ENCODE measurements around a stretch of chr3.

DNA sequence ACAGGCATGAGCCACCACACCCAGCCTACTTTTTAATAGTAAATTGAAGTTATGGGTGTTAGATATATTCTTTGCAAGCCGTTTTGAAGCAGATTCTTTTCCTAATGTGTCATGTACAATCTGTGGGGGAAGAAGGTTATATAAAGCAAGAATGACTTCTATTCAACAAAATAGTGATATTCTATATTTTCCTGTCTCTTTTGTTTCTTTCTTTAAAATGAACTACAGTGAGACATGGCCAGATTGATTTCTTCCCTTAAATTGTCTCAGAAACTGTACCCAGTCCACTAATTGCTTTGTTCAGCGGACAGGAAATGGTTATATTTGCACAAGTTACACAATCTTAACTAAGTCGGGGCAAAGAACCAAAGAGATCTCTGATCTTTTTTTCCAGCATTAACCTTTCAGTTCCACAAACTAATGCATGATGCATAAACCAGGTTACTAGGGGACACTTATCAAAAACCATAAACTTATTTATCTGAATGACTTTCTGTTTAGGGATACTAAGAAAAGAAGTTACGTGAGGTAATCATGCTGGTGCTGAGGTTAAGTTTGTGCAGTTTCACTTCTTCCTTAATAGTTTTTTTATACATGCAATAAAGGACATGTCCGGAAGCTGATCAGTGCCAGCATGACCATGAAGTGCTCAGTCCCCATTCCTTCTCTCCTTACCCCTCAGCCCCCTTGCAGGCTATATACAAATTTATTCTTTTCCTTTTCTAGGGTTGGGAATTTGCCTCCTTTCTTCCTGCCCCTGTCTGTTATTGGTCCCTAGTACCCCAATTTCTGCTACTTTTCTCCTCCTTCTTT lies 22.3 kb downstream of the FNDC3B start:
- PRO-cap = no peak

DNA sequence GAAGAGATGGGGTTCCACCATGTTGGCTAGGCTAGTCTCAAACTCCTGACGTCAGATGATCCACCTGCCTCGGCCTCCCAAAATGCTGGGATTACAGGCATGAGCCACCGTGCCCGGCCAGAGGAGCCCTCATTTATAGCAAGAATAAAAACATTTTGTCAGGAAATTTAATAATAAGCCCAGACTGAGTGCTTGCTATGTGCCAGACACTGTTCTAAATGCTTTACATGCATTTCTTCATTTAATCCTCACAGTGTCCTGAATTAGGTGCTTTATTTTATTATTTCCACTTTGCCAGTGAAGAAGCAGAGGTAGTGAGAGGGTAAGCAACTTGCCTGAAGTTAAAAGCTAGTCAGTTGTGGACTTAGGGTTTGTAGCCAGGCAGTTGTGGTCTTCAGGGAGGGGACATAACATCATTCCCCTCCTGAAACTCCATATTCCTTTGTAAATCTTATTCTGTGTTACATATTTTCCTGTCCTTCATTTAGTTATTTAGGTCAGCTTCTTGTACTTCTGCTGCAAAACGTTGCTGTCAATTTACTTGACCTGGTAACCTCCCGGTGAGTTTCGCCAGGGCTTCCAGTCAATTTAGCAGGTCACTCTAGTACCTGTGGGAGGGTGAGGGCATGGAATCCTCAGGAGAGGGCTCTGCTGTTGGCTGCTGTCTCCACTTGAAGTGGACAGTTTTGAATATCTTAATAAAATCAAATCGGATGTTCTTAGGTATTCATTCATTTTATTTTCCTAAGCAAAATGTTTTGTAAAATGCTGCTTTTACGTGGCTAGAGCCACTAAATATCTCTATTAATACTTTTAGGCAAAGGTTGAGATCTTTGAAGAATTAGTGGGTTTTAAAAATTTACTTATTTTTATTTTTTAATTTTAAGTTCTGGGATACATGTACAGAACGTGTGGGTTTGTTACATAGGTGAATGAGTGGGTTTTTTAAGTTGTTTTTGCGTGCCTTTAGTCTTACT lies 29.5 kb downstream of the FNDC3B start:
- PRO-cap = no peak

DNA sequence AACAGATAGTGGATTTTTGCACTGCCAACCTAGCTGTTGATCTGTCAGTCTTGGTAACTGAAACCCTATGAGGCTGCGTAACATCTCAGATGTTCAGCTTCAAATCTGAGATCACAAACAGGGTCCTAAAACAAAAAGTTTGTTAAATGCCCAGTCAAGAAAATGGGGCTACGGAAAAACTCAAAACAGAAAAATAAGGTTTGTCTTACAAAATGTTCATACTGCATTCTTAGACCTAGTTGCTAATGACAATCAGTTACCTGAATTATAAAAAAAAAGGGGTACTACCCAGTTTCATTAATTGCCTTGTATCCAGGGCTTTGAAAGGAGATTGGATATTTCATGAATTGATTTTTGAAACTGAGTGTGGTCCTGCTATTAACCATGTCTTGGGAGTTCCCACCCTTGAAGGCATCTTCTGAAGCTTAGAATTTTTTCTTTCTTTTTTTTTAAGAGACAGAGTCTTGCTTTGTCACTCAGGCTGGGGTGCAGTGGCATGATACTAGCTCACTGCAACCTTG lies 40.5 kb downstream of the FNDC3B start:
- PRO-cap = no peak

- PRO-cap = no peak
These were observed 59.3 kb downstream of the FNDC3B start for GRCh38 chr3:172098440-172099298.

- PRO-cap = no peak
These were observed 68.0 kb downstream of the FNDC3B start for GRCh38 chr3:172107305-172107752.

GRCh38 chr3:172210900-172211496 lies 171.6 kb downstream of the FNDC3B start:
- PRO-cap = no peak

DNA sequence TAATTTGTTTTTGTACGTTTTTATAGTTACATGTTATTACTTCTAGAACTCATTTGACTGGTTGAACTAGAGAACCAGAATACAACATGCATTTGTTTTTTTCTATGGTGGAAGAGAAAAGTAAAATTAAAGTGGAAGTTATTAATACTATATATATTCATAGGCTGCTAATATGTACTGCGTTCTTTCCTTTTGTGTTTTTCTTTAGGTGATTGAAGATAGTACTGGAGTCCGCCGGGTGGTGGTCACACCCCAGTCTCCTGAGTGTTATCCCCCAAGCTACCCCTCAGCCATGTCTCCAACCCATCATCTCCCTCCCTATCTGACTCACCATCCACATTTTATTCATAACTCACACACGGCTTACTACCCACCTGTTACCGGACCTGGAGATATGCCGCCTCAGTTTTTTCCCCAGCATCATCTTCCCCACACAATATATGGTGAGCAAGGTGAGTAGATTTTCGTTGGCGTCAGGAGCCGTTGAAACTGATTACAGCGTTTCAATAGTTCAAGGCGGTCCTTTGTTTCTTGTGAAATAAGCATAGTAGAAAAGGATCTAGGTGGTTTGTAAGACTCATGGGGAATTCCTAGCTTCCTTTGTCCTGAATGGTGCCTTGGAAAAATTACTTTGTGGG lies 200.8 kb downstream of the GHSR start:
- PRO-cap = no peak

- PRO-cap = no peak
These were observed 154.2 kb downstream of the GHSR start for GRCh38 chr3:172294013-172294561.

- PRO-cap = no peak
These were observed 45.0 kb downstream of the GHSR start for GRCh38 chr3:172403108-172403747.

DNA sequence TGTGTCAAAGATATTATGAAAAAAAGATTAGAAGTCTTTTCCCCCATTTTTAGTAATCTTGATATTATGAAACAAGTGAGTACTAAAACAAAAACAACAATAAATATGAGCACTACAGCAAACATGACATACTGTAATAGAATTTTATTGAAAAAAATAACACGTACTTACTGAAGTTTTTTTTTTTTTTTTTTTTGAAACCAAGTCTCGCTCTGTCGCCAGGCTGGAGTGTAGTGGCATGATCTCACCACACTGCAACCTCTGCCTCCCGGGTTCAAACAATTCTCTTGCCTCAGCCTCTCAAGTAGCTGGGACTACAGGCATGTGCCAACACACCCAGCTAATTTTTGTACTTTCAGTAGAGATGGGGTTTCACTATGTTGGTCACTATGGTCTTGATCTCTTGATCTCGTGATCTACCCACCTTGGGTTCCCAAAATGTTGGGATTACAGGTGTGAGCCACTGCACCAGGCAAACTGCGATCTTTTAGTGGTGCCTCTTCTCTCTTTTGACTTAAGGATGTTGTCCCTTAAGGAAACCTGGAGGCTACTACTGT lies 17.6 kb downstream of the TNFSF10 start:
- PRO-cap = no peak

GRCh38 chr3:172516257-172517273 lies 6.7 kb downstream of the TNFSF10 start:
- PRO-cap = no peak

DNA sequence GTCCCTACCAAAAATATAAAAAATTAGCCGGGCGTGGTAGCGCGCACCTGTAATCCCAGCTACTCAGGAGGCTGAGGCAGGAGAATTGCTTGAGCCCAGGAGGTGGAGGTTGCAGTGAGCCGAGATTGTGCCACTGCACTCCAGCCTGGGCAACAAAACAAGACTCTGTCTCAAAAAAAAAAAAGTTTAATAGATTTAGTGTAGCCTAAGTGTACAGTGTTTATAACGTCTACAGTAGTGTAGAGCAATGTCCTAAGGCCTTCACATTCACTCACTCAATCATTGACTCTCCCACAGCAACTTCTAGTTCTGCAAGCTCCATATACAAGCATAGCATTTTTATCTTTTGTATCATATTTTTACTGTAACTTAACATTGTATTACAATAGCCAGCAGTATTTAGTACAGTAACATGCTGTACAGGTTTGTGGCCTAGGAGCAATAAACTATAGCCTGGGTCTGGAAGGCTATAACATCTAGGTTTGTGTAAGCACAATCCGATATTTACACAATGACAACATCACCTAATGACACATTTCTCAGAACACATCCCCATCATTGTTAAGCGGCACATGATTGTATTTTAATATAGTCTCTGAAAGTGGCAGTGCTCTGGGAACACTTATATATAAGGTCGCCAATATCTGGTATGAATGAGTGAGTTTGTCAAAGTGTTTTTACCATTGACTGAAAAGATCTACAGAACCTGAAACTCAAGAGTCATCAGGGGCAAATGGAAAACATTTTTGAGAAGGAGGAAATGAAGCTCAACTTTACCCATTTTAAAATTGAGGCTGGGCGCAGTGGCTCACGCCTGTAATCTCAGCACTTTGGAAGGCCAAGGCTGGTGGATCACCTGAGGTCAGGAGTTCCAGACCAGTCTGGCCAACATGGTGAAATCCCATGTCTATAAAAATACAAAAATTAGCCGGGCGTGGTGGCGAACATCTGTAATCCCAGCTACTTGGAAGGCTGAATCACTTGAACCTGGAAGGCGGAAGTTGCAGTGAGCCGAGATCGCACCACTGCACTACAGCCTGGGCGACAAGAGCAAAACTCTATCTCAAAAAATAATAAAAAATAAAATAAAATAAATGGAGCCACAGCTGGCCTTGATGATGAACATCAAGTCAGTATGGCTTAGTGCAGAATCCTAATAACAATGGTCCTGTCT lies 38.7 kb upstream of the TNFSF10 start:
- PRO-cap = no peak

GRCh38 chr3:172595973-172596437 lies 72.8 kb upstream of the TNFSF10 start:
- PRO-cap = no peak

DNA sequence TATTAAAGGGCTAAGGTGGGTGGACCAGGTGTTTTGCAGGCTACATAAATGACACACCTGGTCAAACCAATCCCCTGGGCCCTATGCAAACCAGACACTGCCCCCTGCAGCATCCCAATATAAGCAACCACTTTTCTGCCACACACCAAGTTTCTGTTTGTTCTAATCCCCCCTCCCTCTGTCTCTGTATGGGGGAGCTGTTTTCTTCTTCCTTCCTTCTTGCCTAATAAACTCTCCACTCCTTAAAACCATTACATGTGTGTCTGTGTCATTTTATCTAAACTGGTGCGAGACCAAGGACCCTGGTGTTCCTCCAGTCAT lies 44.6 kb downstream of the NCEH1 start:
- PRO-cap = no peak

DNA sequence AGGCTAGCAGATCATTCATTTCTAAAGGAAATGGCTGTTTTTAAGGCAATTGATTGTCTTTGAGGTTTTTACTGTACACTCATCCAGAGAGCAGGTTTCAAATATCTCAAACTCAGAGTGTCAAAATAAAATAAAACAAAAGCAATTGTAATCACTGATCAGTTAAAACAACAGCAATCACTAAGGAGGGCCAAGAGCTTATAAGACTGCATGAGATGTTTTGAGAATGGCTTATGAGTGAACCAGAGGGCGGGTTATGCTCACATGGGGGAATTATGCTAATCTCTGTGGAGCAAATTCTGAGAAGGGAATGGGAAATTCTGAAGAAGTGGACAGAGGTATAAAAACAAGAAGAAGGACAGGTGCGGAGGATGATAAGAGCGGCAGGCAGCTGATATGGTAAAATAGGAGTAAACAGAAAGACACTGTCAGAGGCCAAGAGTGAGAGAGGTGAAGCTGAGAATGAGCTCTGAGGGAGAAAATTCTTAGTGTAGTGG lies 134.0 kb downstream of the SPATA16 start:
- PRO-cap = no peak

GRCh38 chr3:174965281-174965791 lies 106.2 kb downstream of the NAALADL2 start:
- PRO-cap = no peak

DNA sequence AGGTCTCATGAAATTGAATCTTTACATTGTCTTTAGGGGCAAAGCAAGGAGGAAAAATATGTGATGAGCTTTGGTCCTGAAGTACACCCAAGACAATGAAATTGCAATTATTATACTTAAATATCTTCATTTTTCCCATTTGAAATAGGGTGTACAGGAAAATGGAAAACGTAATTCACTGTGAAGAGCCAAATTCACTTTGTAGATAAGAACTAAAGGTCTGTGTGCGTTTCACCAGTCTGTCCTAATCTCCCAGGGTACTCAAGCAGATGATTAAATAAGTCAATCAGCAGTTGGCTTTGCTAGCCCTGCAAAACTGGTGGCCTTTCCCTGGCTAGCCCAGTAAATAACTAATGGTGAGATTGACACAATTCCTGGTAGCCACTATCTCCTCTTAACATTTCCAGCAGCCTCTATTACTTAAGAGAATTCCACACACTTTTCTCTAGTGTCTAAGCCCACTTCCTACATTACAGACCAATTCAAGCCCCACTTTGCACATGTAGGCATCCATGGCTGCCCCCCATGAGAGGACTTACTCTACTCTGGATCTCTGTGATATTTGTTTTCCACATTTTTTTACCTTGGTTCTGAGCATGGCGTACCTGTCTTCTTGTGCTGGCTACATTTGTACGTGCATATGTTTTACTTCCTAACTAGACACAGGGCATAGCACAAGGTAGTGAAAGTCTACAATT lies 389.3 kb downstream of the TBL1XR1 start:
- PRO-cap = no peak

- PRO-cap = no peak
These were observed 133.1 kb downstream of the TBL1XR1 start for GRCh38 chr3:177063786-177064904.

DNA sequence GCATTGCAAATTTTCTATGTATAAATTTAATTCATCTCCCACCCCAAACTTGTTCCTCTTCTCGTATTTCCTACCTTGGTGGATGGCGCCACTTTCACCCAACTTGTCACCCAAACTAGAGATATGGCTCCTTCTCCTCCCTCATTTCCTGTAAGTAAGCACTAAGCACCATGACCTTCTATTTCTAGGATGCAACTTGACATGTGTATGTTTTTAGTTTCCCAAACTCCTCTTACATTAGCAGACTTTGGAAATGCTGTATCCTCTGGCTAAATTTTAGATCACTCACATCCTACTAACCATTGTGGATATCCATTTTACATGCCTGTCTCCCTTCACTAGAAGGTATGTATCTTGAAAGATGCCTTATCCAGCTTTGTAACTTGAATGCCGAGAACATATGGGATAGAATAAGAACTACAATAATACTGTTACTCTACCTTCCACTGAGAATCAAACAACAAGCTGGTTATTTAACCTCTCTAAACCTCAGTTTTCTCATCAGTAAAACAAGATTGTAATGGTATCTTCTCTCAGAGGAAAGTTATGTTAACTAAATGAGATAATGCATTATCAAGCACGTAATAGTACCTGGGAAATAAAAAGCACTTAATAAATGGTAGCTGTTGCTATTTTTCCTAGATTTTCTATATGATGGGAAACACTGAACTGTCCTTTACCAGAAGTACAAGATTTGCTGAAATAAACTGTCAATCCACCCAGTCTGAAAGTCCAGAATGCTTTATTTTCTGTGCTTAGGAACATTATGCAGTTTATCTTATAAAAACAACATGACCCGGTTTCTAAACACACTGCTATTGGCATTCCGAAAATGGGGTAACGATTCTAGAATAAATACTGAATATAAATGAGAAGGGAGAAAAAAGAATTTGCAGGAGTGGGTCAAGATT lies 80.8 kb downstream of the TBL1XR1 start:
- PRO-cap = no peak

DNA sequence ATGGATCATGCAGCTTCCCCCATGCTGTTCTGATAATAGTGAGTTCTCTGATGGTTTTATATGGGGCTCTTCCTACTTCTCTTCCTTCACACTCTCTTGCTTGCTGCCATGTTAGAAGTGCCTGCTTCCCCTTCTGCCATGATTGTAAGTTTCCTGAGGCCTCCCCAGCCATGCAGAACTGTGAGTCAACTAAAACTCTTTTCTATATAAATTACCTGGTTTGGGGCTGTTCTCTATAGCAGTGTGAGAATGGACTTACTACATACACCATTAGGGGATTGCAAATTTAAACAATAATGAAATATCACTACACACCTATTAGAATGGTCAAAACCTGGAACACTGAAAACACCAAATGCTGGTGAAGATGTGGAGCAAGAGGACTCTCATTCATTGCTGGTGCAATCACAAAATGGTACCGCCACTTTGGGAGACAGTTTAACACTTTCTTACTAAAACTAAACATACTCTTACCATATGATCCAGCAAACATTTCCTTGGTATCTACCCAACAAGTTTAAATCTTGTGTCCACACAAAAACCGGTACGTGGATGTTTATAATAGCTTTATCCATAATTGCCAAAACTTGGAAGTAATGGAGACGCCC lies 30.7 kb downstream of the TBL1XR1 start:
- PRO-cap = no peak